ENCODE measurements around a stretch of chr16.

DNA sequence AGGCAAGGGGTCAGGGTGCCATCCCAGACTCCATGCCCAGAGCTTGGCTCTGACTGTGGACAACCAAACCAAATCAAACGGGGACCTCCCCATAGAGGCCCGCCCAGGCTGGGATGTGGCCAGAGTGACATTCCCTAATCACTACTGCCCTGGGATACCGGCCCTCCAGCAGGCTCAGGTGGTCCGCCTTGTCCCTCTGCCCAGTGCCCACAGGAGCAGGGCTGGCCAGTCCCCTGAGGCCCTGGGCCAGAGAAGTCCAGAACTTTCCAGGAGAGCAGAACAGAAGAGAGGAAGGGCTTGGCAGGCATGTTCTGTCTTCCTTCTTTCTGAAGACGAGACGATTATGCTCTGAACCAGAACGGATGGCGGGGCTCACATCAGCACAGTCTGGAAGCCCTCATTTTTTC, 12.8 kb upstream of the BCAR1 start:
- PRO-cap = no peak

GRCh38 chr16:75265508-75266625, 14.4 kb upstream of the BCAR1 start:
- PRO-cap = bidirectional peak, plus-strand start at chr16:75266031, minus-strand start at chr16:75265979

DNA sequence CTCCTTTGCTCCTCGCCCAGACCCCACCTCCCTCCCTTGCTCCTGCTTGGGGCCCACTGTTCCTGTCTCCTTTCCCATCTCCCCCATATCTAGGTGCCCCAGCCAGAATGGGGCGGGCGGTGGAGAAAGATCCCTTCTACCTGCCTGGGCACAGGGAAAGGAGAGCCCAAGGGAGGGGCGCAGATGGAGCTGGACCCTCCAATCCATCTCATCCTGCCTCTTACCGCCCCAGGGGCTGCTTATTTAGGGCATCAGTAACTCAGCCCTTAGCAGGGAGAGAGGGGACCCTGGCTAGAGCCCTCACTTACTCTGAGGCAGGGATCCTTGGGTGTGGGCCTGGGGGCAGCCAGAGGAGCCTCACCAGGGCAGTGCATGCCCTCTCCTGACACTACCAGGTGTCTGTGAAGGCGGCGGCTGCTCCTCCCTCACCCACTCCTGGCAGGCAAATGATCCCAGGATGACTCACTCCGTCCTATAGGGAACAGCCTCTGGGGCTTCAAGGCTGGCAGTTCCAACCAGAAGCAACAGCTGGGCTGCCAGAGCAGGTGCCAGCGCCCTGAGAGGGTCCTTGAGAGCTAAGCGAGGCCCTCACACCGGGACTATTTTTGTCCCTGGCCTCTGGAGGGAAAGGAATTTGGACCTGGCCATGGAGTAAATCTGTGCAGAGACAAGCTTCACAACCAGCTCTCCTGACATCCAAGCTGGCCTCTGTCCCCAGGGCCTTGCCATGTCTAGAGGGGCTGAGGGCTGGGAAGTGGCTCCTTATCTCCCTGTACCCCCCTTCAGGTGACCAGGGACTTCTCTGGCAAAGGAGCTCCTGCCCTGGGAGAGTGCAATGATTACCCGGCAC, 16.4 kb upstream of the BCAR1 start:
- PRO-cap = unidirectional peak, minus-strand start at position 447 of the sequence

DNA sequence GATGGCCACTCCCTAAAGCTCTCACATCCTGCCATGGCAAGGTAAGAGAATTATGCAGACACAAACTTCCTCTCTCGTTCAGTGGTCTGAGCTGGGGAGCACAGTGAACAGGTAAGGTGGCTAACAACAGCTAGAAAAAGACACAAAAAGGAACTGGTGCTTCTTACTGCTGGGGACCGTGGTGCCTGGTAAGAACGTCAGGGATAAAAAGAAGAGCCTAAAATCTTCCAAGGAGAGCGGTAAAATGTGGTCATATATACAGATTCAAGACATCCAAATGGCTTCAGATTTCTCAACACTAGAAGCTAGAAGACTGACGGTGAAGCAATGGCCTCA, 75.0 kb upstream of the BCAR1 start:
- PRO-cap = no peak

DNA sequence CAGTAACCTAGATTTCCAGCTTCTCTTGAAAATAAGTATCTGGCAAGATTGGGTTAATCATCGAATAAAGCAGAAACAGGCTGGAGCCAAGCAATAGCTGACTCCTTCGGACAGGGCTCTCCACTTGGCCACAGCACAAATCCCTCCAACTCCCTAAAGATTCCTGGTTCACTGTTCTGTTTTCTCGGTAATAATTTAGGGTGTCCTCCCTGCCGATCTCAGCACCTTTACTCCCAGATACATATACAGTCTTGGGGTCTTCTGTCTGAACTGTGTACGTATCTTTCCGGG, 8.9 kb upstream of the CFDP1 start:
- PRO-cap = no peak

DNA sequence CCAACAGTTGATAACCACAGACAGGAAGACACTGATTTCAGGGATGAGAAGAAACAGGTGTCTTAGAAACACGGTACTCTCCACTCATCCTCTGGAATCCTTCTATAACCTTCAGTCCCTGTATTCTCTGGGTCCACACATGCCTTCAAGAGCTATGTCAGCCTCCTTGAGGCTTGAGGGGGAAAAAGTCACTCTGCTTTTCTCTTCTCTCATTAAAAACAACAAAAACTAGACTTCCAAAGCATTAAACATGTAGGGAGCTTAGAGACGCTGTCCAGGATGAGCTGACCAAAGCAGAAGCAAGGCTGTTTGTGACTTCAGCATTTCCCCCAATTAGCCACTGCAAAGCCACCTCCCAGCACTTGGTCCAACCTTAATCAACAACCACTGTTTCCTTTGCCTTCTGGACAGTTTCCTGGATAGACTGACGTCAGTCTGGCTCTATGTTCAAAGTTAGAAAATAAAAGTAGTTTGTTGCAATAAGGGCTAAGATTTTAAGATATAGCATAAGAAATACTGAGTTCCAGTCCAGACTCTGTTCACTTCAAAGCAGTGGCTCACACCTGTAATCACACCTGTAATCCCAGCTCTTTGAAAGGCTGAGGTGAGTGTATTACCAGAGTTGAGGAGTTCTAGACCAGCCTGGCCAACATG, 3.1 kb downstream of the TMEM231 start:
- PRO-cap = no peak

DNA sequence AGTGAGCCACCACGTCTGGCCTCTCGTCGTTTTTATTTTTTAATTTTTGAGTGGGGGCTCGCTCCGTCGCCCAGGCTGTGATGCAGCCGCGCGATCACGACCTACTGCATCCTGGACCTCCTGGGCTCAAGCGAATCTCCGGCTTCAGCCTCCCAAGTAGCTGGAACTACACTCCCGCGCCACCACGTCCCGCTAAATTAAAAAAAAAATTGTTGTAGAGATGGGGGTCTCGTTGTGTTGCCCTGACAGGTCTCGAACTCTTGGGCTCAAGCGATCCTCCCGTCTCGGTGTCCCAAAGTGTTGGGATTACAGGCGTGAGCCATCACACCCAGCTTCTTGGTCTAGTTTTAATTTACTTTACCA, 1.2 kb downstream of the TERF2IP start:
- PRO-cap = no peak

- PRO-cap = no peak
Measured at GRCh38 chr16:76900302-76900677, 290.7 kb upstream of the MON1B start.

GRCh38 chr16:77190107-77190820, 726 bp upstream of the MON1B start:
- PRO-cap = bidirectional peak, plus-strand start at chr16:77190979, minus-strand start at chr16:77190682

GRCh38 chr16:77640885-77641084, 81.5 kb upstream of the NUDT7 start:
- PRO-cap = no peak

GRCh38 chr16:77663686-77664045, 58.6 kb upstream of the NUDT7 start:
- PRO-cap = no peak

DNA sequence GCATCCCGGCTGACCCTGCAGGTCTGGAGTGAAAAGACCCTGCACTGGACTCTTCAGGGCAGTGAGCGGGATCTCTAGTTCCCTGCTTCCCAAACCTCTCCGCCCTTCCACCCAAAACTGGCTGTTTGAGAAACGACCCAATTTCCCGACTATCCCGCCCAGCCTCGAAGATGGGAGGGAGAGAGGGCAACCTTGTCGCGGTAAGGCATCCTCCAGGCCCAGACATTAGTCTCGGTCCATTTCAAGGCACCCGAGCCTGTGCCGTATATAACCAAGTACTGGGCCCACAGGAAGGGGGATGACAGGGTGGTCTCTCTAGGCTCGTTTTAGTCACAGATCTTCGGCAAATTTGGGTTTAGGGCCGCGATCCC, 339 bp upstream of the VAT1L start:
- PRO-cap = no peak

- PRO-cap = no peak
Measured at GRCh38 chr16:78443682-78444308, 344.3 kb downstream of the WWOX start.

GRCh38 chr16:78482886-78483613, 383.6 kb downstream of the WWOX start:
- PRO-cap = no peak

DNA sequence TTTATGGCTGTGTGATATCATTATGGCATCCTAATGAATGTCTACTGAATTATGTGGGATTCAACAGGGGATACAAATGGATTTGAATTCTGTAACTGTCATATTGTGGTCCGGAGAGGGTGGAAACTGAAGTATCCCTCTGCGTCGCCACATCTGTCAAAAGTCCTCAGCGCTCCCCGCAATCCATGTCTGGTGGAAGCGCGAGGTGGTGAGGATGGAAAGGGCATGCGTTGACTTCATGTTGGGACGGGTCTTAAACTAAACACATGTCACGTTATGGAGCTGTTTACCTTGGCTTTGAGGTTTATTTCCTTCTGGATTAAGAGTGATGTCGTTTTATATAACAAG, 418.0 kb downstream of the WWOX start:
- PRO-cap = no peak

DNA sequence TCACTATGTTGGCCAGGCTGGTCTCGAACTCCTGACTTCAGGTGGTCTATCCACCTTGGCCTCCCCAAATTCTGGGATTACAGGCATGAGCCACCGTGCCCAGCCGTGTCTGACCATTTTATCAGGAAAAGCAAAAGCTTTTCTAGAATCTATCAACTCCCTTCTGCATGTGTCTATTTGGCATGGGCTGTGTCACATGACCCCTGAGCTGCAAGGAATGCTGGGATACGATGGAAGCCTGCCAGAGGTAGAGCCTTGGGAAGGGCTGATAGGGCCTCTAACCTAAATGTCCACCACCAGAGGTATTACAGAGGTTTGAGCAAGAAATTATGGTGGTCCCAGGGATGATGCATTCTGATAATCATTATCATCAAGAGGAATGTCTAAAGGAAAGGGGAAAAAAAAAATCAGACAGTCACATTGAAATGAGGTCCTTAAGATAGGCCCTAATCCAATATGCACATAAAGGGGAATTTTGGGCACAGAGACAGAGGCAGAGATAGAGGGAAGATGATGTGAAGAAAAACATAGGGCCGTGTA, 616.3 kb downstream of the WWOX start:
- PRO-cap = no peak

DNA sequence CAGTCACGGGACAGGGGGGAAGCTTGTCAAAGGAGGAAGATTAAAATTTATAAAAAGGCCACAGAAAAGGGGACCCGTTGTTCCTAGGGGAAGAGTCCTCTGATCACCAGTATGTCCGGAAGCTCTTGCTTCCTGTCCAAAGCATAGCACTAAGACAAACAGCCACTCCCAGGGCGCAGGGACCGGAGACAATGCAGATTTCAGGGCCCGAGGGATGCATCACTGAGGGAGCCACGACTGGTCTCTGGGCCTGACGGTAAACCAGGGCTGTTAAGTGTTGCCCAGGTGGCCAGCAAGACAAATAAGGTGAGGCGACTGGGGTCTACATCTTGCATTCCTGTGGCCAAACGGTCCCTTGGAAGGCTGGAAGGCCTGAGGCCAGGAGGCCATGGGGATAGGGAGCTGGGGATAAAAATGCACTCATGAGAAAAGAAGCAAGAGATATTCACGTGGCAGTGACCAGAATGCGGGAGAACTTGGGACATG, 95.1 kb downstream of the MAF start:
- PRO-cap = no peak

- PRO-cap = no peak
Measured at GRCh38 chr16:79721252-79721794, 120.8 kb upstream of the MAF start.

DNA sequence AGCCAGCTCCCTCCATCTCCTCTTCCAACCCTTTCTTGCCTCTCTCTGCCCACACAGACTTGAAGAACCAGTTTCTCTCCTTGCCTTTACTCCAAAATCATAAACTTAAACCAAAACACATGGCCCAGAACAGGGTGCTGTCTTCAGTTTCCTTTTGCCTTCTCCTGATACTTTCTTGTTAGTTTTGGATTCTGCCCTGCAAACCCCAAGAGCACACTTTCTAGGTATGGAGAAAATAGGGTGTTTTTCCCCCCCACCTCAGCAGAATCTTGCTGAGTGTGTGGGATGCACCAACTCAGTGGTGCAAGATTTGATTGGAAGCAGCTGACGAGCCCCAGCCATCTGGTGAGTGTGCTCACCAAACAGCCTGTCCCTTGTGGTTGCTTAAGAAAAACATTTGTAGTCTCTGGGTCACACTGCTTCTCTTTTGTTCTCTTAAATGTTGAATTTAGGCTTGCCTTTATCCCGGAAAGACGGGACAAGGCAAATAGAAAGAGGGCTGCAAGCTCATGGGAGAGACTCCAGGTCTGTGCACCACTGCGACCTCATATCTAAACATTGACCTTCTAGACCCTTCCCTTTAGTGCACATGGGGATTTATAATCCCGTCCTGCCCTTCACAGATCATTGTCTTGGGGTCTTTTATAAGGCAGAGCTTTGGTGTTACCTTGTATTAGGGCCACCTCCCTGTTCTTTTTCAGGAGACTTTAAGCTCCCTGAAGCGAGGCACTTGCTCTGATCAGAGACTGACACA, 176.0 kb upstream of the MAF start:
- PRO-cap = no peak

DNA sequence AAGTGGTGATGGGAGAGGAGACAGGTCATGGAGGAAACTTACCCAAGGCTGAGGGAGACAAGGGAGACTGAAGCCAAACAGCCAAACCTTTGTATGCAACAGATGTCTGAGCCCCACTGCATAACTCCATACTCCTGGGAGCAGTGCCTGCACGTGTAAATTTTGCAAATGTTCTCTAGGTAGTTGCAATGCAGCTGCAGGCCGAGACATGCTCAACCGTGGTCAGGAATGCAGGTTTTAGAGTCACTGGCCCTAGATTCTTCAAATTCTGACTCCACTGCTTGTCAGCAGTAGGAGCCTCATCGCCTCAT, 11.4 kb downstream of the DYNLRB2 start:
- PRO-cap = no peak

Data from left cardiac atrium (tissue), 1 donor.